ENCODE measurements around the gene LRIG2.

- RRBS: under 1% methylated on average over 4 of the region's 22 CpGs
Observed at GRCh38 chr1:112955712-112955999, 340 bp downstream of the SLC16A1 start.

GRCh38 chr1:113042407-113043378 is 30.3 kb upstream of the LRIG2 start:
- RRBS: no CpG with 5 or more reads among the region's 17 CpGs

DNA sequence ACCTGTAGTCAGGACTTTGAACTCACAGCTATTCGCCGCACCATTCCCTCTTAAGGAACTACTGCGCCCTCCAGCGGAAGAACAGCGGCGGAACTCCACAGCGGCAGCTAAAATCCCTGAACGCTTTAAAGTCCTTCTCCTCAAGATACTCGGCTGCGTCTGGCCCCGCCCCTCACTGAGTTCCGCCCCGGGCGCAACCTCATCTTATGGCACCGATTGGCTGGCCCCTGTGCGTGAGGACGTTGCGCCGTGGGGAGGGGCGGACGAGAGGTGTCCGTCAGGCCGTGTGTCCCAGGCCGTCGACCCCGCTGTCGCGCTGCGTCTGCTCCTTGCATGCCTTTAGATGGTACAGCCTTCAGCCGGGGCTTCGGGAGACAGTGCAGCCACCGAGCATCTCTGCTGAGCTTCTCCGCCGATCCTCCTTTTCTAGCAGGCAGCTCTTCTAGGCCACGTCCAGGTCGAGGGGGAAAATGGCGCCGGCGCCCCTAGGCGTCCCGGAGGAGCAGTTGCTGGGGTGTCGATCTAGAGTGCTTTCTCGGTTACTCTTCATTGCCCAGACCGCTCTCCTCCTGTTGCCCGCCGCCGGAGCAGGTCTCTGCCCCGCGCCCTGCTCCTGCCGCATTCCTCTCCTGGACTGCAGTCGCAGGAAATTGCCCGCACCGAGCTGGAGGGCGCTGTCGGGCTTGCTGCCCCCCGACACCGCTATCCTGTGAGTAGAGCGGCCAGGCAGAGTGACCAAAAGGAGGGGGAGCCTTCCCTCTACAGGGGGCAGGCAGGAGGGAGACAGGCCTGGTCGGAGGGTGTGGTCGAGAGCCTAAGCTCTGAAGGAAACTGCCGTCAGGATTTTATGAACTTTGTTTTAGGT is at the start of gene LRIG2:
TSS of gene LRIG2 (plus strand) at position 262 of the 865 bp plus-strand sequence.
- RRBS: 2% methylated on average over 13 of the region's 61 CpGs

DNA sequence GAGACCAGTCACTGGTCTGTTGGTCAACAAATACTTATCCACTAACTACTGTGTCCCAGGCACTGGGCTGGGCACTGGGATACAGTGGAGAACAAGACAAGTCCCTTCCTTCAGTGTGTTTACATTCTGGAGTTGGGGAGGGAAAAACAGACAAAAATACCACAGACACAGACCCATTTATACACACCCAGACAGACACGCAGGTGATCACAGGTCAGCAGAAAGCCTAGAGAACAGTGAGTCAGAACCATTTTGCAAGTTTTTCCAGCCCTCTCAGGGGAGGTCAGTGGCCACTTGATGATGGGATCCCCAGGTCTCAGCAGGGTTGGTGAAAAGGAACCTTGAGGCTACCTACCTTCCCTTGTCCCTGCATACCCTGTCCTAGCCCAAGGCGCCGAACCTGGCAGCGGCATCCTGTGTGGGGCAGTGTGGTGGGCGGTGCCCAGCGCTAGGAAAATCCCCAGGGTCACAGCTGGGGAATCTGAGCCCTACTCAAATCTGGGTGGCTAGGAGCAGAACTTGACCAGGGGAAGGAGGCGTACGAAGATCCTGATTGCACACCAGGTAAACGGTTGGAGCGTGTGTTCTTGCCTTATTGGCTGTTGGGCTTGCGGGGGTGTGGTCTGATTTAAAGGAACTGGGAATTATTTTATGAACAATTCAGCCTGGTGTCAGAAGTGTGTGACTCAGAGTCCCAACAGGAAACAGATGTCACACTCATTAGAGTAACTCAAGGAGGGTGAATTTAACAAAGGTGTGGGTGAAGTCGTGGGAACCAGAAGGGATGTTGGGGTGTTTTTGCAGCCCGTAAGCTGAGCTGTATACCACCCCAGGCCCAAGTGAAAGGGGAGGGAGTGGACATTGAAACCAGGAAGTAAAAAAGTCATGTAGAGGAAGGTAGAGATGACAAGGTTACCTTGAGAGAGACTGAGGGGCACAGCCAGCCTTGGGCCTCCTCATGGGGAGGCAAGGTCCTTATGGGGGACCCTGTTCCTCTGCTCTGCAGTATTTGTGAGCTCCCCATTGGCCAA is 118.6 kb downstream of the LRIG2 start:
- RRBS: no CpG with 5 or more reads among the region's 13 CpGs

DNA sequence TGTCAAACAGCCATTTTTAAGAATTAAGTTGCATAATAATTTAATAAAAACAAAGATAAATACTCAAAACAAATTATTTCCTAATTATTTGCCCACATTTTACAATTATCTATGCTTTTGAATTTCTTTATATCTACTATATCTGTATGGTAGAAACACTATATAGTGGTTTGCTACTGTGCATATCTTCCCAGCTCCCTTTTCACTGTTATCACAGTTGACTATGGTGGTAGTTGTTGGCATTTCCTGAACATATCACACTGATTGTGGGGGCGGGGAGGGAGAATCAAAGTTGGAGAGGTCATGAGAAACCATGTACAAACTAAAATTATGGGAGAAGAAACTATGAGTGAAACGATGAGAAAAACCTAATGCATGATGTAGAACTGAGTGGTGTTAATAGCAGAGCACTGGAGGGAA is 14.1 kb downstream of the MAGI3 start:
- RRBS: no CpG with 5 or more reads among the region's 2 CpGs

DNA sequence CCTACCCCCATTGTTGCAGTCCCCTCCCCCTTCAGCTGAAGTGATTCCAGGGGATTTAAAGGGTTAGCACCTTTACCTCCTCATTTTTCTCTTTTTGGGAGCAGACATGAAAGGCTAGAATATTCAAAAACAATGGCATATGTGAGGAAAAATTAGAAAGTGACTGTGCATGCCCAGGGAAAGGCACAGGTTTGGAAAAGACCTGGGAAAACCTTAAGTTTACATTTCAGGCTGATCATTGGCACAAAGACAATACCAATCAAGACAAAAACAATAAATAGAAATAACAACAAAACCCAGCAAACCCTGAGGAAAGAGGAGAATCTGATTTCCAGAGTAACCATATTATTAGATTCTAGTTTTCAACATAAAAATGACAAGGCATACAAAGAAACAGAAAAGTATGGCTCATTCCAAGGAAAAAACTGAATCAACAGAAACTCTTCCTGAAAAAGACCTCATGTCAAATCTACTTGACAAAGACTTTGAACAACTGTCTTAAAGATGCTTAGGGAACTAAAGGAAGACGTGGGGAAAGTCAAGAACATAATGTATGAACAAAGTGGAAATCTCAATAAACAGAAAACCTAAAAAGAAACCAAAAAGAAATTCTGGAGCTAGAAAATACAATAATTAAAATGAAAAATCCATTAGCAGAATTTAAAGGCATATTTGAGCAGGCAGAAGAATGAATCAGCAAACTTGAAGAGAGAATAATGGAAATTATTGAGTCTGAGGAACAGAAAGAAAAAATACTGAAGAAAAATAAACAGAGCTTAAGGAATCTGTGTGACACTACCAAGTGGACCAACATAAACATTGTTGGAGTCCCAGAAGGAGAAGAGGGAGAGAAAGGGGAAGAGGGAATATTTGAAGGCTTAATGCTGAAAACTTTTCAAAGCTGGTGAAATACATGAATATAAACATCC is 54.3 kb downstream of the MAGI3 start:
- RRBS: no CpG with 5 or more reads among the region's 1 CpG

DNA sequence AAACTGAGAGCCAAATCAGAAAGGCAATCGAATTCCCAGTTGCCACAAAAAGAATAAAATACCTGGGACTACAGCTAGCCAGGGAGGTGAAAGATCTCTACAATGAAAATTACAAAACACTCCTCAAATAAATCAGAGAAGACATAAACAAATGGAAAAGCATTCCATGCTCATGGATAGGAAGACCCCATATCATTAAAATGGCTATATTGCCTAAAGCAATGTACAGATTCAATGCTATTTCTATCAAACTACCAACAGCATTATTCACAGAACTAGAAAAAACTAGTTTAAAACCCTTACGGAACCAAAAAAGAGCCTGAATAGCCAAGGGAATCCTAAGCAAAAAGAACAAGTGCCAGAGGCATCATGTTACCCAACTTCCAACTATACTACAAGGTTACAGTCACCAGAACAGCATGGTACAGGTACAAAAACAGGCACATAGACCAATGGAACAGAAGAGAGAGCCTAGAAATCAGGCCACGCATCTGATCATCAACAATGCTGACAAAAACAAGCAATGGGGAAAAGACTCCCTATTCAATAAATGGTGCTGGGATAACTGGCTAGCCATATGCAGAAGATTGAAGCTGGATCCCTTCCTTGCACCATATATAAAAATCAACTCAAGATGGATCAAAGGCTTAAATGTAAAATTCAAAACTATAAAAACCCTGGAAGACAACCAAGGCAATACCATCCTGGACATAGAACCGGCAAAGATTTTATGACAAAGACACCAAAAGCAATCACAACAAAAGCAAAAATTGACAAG is 70.8 kb downstream of the MAGI3 start:
- RRBS: no CpG with 5 or more reads among the region's 4 CpGs

DNA sequence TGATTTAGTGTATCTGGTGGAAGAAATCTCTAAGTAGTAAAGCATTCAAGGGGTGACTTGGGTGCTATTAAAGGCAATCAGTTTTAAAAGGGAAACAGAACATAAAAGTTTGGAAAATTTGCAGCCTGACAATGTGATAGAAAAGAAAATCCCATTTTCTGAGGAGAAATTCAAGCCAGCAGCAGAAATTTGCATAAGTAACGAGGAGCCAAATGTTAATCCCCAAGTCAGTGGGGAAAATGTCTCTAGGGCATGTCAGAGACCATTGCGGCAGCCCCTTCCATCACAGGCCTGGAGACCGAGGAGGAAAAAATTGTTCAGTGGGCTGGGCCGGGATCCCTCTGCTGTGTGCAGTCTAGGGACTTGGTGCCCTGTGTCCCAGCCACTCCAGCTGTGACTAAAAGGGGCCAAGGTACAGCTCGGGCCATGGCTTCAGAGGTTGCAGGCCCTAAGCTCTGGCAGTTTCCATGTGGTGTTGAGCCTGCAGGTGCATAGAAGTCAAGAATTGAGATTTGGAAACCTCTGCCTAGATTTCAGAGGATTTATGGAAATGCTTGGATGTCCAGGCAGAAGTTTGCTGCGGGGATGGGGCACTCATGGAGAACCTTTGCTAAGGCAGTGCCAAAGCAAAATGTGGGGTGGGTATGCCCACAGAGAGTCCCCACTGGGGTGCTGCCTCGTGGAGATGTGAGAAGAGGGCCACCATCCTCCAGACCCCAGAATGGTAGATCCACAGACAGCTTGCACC is 133.5 kb downstream of the MAGI3 start:
- RRBS: no CpG with 5 or more reads among the region's 7 CpGs

DNA sequence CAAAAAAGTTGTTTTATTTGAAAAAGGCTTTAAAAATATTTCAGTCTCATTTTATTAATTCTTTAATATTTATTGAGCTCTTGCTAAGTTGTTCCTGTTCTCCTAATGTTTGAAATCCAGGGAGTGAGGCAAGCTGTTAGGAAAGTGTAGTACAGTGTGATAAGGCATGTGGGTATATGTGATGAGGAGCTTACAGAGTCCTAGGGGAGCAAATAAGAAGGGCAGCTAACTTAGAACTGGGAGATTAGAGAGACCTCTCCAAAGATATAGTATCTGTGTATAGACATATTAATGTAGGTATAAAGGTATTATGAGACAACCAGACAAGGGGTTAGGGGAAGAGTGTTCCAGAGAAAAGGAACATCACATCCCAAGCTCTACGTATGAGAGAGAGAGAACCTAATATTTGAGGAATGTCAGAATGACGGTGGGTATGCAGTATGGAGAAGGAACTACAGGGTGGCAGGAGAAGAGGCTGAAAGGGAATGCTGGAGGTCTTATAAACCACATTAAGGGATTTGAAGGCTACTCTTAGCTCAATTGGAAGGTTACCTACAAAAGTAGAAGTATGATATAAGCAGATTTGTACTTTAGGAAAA is 135.9 kb downstream of the MAGI3 start:
- RRBS: no CpG with 5 or more reads among the region's 2 CpGs

DNA sequence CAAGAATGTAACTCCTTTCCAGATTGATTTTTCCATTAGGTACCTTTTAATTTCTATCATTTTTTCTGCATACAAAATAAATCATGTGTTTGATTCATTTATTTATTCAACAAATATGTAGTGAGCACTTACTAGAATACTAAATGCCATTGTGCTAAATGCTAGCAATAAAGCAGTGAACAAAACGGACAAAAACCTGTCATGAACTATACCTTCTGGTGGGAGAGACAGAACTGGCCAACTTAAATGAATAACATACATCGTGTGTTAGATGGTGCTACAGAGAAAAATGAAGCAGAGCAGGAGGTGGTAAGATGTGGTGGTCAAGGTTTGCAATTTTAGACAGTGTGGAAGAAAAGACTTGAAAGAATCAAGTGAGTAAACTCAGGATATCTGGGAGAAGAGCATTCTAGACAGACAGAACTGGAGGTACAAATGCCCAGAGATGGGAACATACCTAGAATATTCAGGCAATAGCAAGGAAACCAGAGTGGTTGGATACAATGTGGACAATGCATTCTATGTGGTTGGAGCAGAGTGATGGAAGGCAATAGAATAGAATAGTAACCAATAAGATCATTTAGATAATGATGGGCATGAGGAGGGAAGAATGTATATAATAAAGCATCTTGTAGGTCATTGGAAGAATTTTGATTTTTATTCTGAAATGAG is 171.3 kb downstream of the PHTF1 start:
- RRBS: no CpG with 5 or more reads among the region's 2 CpGs

DNA sequence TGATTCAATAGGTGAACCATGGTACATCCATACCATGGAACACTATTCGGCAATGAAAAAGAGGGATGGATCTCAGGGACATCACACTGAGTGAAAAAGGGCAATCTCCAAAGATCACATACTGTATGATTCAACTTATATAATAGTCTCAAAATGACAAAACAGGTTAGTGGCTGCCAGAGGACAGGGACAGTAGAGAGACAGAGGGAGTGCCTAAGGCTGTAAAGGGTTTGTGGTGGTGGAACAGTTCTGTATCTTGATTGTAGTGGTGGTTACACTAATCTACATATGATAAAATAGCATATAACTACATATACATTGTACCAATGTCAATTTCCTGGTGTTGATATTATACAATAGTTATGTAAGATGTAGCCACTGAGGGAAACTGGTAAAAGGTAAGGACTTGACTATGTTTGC is 3.7 kb downstream of the RSBN1 start:
- RRBS: no CpG with 5 or more reads among the region's 1 CpG

DNA sequence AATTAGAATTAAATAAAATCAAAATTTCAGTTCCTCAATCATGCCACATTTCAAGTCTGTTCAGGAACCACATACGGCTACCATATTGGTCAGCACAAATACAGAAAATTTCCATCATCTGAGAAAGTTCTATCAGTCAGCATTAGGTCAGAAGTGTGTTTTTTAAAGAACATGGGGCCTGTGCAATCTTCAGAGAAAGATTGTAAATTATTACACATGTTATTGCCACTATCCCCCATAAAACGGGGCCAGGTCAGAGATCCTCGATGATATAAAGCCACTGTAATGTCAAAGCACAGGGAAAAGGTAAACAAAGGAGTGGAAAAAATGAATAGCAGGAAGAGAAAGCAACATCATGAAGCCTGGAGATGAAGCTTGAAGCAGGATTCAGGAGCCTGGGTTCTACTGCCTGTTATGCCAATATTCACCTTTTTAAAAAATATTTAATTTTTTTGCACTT is 2.4 kb downstream of the RSBN1 start:
- RRBS: no CpG with 5 or more reads among the region's 3 CpGs

DNA sequence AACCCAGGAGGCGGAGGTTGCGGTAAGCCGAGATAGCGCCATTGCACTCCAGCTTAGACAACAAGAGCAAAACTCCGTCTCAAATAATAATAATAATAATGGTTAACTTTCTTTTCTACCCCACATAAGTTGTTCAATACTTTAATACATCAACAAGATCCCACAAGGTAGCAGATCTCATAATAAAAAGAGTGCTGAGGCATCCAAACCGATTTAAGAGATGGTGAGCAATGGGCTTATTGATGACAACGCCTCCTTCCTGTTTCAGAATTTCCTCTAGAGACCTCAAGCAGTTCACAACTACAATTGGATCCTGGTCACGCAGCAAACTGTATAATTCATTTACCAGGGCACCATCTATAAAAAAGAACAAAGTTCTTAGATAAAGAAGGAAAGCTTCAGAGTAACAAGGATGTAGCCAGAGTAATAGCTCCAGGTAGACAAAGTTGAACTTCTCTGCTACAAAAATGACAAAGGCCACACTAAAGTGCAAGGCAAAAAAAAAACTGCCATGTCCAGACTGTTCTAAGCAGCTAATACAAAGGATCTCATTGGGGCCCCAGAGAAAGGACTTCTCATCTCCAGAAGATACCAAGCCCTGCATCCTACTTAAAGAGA is 3.5 kb downstream of the AP4B1 start:
- RRBS: no CpG with 5 or more reads among the region's 8 CpGs

DNA sequence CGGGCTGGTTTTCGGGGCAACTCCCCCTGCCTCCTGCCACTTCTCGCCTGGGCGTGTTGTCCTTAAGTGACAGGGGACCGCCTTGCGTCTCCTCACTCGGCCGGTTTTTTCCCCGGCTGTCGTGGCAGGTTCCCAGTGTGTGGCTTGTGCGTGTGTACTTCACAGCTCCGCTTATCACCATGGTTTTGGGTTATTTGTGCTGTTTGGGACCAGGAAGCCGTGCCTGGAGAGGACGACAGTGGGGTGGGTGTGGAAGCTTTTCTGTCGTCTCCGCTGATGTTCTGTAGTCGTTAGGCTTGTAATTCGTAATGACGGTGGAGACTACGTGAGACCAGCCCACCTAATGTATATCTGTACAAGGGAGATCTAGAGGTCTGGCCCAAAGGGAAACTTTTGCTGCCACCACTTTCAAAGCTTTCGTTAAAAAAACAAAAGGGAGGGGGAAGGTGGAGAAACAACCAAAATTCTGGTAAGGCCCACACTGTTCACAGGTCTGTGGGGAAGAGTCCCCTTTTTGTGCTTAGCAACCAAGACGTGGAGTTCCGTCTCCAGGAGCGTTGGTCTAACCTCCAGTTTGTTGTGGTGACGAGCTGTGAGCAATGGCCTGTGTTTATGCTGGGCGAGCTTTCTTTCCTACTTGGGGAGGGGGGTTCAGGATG is 1.2 kb downstream of the HIPK1 start:
- RRBS: 4% methylated on average over 6 of the region's 26 CpGs

DNA sequence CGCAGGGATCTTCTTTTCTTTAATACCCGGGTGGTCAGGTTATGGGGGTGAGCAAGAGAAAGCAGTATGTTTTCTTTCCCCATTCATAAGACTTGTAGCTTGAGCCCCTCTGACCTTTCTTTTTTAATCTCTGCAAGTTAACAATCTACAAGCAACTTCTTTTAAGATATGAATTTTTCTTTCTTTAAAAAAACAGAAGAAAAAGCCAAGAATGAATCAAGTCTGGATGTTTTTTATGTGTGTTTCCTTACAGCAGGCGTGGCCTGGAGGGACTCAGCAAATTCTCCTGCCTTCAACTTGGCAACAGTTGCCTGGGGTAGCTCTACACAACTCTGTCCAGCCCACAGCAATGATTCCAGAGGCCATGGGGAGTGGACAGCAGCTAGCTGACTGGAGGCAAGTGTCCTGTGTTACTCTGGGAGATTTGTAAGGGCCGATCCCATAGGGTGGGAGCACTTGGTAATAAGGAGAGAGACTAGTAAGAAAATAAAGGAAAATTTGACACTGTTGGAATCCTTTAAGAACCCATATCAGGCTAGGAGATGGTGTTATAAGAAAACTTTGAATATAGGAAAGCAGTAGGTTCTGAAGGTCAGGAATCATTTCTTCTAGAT is 13.3 kb upstream of the OLFML3 start:
- RRBS: no CpG with 5 or more reads among the region's 4 CpGs

DNA sequence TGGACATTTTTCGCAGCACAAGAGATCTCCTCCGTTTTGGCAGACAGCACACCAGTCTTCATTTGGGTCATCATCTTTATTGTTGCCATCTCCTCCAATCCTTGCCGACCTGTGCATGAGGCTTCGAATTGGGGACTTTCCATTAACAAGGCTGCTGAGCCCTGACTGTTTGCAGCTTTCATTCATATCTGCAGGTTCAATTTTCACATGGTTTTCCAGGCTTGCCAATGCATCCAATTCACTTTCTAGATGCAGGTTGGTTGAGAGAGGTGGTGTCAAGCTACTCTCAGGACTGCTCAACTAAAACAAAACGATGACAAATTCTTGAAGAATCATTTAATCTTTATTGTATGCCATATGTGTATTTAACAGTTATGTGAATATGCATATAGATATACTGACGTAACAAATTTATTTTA is 105.5 kb downstream of the TRIM33 start:
- RRBS: no CpG with 5 or more reads among the region's 6 CpGs

GRCh38 chr1:114420207-114420986 is 90.6 kb downstream of the TRIM33 start:
- RRBS: no CpG with 5 or more reads among the region's 3 CpGs

- RRBS: no CpG with 5 or more reads among the region's 1 CpG
Observed at GRCh38 chr1:114611244-114611538, 29.8 kb upstream of the BCAS2 start.

DNA sequence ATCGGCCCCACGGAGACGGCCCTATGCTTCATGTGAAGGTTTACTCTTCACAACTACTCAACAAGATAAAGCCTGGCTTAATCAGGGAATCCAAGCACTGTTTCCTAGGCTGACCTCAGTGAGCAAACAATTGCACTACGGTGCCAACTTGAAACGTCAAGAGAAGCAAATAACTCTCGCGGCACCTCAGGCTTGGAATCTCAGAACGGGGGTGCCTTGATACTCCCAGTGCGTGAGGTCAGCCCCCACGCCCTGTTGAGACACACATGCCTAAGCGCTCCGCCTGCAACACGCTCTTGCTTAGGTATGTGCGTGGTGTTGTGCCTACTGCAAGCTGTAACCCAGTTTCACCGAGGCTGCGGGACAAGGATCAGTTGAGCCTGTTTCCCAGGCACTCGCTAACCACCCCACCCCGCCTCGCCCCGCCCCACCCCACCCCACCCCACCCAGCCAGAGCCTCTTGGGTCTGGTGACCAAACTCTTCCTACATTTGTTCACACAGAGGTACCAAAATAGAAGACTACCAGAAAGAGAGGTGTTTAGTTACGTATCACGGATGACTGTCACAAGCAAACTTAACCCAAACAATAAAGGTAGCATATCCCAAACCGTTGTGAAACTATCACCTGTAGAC is 615 bp upstream of the DENND2C start:
- RRBS: no CpG with 5 or more reads among the region's 23 CpGs